Neural cell (in vitro differentiated cells): Measurements from ENCODE around the gene FBLL1.

DNA sequence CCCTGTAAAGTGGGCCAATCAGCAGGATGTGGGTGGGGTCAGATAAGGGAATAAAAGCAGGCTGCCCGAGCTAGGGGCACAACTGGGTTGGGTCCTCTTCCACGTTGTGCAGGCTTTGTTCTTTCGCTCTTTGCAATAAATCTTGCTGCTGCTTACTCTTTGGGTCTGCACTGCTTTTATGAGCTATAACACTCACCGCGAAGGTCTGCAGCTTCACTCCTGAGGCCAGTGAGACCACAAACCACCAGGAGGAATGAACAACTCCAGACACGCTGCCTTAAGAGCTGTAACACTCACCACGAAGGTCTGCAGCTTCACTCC is 554.1 kb upstream of the CCNG1 start:
- RAMPAGE, long total RNA = no peak

- RAMPAGE, long total RNA = no peak
Measured at GRCh38 chr5:163396848-163397246, 40.5 kb upstream of the CCNG1 start.

DNA sequence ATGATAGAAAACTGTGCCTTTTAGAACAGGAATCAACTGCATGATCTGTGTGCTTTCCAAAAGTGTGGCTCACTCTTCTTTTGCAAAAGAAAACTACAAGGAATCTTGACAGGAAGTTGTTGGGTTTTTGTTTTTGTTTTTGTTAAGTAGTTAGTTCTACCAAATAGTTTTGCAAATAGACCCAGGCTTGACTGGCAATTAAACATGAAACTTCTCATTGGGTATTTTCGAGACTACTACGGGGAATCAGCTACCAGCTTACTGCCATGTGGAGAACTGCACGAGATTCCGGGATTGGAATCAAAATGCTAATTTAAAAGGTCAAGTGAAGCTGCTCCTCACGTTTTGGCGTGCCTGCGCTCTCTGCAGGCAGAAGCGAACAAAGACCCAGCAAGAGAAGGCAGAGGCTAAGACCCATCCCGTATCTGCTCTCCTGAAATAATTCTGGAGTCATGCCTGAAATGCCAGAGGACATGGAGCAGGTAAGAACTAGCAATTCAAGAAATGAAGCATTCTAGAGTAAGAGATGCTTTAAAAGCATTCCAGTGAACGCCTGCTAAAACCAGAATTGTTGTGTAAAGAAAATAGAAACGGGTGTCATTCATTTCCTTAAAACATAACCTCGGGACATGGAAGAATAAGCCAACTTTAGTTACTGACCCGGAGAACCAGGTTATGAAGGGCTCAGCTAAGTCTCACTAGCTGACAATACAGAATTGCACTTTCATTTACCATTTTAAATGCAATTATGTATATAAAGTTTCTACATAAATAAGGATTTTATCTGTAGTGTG is 2.3 kb upstream of the MAT2B start:
- RAMPAGE, long total RNA = start-site peak on the plus strand centred at position 375 of the sequence, 39 bp wide, 82 and 257 reads in 2 replicates

- RAMPAGE, long total RNA = no peak
Measured at GRCh38 chr5:167414838-167415230, 436.0 kb downstream of the TENM2 start.

DNA sequence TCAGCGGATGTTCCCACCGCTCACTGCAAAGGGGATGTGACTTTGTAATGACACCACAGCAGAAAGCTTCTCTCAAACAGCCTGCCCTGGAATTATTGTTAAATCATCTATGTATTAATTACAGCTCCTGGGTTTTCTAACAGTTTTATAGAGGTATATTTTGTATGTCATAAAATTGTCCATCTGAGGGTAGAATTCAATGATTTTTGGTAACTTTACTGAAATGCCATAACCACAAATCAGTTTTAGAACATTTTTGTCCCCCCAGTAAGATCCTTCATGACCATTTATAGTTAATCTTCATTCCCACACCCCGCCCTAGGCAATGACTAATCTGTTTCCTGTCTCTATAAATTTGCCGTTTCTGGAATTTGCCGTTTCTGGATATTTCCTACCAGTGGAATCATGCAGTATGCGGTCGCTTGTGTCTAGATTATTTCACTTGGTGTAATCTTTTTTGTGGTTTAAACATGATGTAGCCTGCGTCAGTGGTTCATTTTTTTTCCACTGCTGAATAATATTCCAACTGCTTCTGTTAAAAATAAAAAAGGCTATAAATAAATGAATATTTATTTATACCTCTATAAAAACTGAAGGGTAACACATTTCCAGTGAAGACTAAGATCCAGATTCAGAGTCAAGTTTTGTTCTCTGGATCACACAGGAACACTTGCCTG is 648.3 kb upstream of the WWC1 start:
- RAMPAGE, long total RNA = no peak

DNA sequence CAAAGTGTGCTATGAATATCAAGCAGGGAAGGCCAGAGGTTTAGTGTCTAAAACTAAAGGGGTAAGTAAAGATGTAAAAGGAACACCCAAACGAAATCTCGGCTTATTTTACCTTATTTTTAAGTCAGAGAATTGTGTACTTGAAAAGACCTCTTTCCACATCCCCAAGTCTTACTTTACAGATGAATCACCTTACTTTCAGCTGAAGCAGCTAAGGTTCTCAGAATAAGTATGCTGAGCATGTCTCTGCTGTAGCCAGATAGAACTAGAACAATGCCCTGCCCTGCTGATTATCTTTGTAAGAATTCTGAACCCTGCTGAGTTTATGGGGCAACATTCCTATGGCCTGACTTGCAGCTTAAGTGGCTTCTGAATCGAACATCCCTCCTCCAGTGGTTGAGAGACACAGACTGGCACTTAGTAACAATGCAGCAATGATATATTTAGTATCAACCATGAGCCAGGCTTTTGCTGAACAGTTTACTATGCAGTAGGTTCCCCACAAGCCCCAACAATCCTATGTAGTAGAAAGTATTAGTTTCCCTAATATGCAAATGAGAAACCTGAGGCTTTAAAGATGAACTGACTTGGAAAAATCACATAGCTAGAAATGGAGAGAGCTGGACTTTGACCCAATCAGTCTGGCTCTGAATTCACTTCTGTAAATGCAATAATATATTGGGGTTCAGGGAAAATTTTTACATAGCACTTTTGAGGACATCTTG is 592.0 kb upstream of the WWC1 start:
- RAMPAGE, long total RNA = no peak

DNA sequence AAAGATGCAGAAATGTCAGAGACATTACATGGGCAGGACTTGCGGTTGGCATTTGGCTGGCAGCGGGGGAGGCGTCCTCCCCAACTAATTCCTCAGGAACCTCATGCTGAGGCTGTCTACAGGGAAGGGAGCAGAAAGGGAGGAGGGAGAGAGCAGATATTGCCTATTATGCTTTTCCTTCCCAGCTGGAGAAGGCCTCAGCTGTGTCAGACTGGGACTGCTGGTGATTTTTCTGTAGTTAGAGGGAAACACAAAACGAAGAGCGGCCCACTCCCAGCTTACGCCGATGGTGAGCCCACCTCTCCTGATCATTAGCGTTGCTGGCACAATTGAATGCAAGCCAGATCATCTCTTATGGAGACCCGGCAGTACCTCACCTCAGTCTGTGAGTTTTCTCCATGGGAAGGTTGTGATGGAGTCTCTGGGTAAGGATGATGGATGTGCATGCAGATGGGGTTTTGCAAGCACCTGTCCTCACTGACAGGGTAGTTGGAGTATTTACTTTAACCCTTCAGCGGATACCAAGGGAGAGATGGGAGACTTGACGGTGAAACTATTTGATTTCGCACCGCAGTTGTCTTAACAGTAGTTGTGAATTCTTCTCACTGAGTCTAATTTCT is 536.6 kb upstream of the WWC1 start:
- RAMPAGE, long total RNA = no peak

DNA sequence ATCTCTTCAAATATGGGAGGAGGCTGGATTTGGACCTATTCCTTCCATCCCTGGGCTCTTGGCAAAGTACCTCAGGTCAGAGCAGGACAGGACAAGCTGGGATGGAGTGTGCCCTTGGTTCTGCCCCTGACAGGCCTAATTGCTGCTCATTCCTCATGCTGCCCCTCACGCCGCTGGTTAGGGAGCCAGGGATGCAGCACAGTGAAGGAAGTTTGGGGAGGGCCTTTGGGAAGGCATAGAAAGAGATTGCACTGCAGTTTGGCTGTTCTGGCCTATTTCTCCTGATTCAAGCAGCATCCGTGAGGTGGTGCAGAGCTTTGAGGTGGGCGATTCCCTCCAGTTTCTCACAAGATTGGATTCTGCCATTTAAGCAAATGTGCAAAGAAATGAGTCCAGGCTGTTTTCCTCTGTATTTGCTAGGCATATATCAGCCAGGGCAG is 345.2 kb upstream of the WWC1 start:
- RAMPAGE, long total RNA = no peak

- RAMPAGE, long total RNA = no peak
Measured at GRCh38 chr5:168293784-168294284, 2.4 kb downstream of the WWC1 start.

GRCh38 chr5:168295488-168296467 is 4.3 kb downstream of the WWC1 start:
- RAMPAGE, long total RNA = no peak

- RAMPAGE, long total RNA = no peak
Measured at GRCh38 chr5:168330313-168331002, 39.0 kb downstream of the WWC1 start.

- RAMPAGE, long total RNA = no peak
Measured at GRCh38 chr5:168397484-168398045, 88.7 kb upstream of the RARS1 start.

DNA sequence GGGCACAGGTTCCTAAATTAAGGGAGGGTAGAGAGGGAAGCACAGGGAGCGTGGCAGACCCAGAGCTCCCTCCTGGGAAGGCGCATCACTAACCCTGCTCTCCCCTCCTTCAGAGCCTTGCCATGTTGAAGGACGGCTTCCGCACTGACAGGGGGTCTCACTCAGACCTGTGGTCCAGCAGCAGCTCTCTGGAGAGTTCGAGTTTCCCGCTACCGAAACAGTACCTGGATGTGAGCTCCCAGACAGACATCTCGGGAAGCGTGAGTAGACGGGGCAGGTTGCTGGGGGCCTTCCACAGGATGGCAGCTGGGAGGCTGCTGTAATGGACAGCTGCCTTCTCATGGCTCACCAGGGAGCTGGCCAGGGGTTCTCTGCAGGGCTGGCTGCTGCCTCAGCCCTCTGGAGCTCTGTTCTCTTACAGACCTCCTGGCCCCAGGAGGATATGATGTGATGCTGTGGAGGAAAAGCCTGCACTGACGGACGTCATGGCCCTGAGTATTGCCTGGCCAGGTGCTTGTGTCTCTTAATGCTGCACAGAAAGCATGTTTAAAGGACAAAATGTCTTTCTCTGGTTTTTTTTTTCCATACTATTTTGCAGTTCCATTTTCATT is 77.8 kb upstream of the RARS1 start:
- RAMPAGE, long total RNA = no peak

GRCh38 chr5:168423535-168424757 is 62.3 kb upstream of the RARS1 start:
- RAMPAGE, long total RNA = no peak

- RAMPAGE, long total RNA = start-site peak on the minus strand at chr5:168529174-168529270, 574 and 739 reads in 2 replicates
Measured at GRCh38 chr5:168528879-168529474, at the start of gene FBLL1. Gene FBLL1, plus strand, starts transcription at chr5:168529305.

DNA sequence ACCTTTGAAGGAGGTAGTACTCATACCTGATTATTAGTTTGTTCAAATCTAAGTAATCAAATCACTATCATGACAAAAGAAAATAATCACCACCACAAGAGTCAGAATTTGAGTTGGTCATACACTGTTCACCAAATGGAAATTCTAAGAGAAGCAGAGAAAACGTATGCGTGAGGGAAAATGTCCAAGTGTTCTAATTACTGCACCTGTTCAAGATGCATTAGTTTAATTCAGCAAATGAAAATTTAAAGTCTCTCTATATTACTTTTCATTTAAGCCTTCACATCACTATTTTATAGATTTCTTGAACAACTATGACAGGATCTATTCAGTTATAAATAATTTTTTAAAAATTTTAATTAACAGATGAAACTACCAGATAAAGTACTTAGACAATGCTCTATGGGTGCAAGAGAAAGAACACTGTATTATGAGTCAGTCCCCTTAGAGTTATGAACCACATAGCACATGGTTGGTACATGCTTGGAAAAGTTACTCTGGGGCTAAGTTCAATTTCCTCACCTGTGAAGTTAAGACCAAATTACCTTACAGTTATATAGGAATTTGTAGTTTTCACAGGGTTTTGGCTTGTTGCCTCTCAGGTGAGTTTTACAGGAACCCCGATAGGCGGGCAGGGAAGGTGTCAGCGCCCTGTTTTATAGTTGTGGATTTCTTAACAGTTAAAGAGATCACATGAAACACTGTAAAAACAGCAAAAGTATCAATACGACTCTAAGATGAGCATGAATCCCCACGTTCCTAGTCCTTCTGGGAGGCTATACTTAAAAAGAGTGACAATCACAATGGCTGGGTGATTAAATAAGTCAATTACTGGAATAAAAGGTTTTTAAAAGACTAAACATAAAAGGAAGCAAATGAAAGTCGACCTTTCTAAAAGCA is 1.2 kb downstream of the PANK3 start:
- RAMPAGE, long total RNA = no peak

DNA sequence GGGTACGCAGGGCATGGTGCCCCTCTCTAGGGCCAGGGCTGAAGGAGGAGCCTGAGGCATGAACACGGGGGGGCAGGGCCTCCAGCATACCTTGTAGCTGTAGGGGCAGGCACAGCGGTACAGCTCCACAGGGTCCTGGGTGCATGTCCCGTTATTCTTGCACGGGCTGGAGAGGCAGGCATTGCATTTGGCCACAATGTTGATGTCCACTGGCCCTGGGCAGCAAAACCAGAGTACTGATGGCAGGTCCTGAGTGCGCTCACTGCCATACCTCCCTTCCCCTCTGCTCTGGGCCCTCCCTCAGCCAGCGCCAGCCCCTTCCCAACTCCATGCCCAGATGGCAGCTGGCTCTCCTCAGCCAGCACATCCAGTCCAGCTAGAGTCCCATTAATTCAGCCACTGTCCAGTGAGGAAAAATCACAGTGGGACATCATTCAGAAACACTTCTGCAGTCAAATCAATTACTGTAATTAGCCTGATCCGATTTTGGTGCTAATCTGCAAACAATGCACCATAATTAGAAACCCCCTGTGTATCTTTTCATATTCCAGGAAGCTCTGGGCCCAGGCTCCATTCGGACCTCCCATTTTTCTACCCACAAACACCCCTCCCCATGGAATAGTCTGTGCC is 128.8 kb upstream of the PANK3 start:
- RAMPAGE, long total RNA = no peak

DNA sequence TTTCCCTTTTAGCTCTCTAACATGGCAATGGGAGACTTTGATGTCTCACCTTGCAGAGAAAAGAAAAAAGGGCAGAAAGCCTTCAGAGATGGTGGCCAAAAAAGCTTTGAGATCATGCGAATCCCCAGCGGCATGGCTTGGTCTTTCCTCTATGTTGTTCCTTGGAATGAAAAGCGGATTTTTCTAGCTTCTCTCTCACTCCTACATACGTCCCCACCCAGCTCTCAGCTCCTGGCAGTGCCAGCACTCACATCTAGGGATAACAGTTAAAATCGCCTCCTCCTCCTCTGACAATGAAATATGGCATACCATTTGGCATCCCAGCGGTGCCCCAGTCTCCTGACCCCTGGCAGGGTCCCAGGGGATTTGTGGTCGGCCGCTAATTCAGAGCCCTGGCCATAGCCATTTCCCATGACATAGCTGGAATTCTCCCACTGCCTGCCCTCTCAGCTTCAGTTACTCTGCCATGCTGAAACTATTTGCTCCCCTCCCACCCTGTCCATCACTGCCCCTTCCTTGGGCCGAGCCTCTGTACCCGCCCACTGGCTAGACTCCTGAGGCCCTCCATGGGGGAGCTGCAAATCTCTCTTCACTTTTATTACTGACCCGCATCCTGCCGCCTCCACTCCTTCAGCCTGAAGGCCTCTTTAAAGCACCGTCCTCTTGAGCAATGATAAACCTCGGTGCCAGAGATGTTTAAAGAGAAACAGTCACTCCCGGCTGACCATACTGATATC is 139.9 kb downstream of the SLIT3 start:
- RAMPAGE, long total RNA = no peak

GRCh38 chr5:169945515-169946363 is 34.6 kb downstream of the INSYN2B start:
- RAMPAGE, long total RNA = no peak

DNA sequence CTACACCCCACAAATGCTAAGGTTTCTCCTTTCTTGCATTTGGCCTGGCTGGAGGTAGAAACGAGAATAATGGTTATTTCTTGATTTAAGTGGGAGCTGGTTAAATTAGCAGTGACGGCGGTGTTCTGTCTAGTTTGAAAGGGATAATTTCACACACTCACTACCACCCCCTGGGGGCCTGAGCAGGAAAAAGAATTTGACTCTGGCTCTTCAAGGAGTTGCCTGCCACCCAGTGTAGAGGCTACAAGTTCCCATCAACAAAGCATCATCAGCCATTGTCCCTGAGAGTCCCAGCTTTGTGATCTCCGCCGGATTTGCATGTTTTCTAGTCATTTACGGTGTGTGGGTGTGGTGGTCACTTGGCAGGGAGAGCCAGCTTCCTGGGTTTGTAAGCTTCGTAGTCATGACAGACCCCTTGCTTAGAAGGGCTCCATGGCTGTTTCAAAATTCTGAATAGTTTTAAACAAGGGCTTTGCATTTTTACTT is 379 bp upstream of the INSYN2B start:
- RAMPAGE, long total RNA = no peak